SK-N-DZ (cell line): ENCODE data around the genes FAM25A and NUTM2A.

RAMPAGE:
- cytosol, long total RNA = no peak
- nucleus, long total RNA = no peak
Measured at GRCh38 chr10:86163306-86163892, 203.2 kb downstream of the GRID1 start.

DNA sequence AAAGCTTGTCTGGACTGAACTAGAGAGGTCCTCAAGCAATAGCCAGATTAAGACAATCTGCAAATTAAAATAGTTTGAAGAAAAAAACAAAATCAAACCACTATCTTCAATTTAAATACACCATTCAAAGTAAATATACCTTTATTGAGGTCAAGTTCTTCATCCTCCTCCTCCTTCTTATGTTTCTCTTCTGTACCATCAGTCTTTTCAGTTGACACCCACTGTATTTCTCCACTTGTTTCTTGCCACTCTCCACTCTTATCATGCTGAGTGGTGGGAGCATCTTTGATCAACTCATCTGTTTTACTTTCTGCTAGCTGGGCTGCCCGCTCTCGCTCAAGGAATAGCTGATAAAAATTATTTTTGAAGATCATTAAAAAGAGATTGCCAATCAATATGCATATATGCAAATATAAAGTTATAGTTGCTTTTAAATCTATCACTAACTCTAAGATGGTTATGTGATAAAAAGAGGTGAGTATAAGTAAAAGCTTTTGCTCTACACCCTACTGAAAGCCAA, 75.4 kb downstream of the WAPL start:
RAMPAGE:
- cytosol, long total RNA = no peak
- nucleus, long total RNA = no peak

GRCh38 chr10:86499723-86500980, 21.4 kb downstream of the WAPL start:
RAMPAGE:
- cytosol, long total RNA = no peak
- nucleus, long total RNA = no peak

RAMPAGE:
- cytosol, long total RNA = no peak
- nucleus, long total RNA = no peak
Measured at GRCh38 chr10:86661566-86662233, 6.6 kb upstream of the LDB3 start.

DNA sequence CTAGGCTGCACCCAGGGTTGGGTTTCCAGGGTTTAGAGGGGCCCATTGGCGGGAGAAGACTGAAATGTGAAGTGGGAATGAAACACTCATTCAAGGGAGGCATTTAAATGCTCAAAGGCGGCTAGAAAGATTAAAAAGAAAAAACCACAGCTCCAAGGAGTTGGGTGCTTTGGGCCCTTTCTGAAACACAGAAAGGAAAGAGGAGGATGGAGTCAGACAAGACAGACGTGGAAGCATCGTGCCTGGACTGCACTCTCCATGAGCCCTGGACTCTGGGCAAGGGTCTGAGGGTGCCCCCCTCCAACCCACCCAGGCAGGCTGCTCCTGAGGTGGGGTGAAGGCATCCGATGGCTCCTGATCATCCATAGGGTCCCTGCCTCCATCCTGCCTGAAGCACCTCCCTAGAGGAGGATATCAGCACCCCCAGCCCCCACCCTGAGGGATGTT, 6.3 kb downstream of the LDB3 start:
RAMPAGE:
- cytosol, long total RNA = no peak
- nucleus, long total RNA = no peak

DNA sequence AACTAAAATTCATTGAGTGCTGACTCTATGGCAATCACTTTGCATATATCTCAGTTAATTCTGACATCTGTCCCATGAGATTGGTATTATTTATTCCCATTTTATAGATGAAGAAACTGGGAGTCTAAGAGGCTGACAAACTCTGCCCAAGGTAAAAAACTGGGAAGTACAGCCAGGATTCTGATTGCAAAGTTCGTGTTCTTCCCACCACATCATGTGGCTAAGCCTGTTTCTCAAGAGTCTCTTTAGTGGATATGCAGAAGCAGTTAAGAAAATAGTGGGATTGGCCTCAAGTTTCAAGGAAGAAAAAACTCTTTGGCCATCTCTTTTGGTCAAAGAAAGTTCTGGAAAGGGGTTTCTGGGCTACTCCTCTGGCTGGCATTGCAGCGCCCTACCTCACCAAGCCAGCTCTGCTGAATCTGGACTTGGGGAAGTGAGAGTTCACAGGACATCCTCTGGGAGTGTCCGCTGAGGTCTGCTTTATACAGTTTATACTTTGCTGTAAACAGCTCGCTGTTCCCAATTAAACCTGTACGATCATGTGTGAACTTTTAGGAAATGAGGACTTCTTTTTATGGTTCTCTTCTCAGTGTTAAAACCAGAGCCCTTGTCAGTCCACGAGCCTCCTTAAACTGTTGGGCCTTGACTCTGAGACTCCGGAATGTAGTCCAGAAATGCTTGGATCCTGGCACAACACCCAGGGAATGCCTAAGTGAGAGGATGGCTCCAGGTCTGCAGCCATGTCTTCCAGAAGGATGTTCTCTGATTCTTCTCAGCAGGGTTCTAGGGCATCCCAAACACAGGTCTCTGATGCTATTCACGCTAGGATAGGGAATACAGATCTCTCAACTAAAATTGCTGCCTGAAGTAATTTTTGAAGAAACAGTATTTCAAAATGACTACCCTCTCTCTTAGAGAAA, 12.1 kb upstream of the BMPR1A start:
RAMPAGE:
- cytosol, long total RNA = no peak
- nucleus, long total RNA = no peak

DNA sequence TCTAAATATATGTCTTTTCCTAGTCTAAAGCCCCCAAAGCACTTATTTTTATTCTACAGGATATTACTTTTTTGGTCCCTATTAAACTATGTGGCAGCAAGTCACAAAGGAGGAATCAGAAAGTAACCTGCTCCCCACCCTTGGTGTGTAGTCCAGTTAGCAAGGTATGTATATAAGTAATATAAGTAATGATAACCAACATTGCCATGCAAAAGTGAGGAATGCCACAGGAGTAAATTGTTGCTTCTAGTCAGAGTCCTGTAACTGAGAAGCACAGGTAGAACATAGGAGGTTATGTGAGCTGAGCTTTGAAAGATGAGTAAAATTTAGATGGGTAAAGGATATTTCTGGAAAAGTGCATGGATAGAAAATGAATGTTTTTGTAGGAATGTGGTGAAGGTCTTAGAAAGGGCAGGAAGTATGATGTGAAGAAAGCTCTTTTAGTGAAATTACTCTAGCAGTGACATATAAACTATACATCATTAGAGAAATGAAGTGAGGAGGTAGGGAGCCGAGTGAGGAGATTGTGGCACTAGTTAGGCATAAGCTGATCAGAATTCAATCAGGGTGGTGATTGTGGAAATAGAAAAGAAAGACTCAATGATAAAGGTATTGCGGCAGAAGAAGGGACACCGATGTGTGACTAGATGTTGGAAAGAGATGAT, 87.1 kb downstream of the BMPR1A start:
RAMPAGE:
- cytosol, long total RNA = no peak
- nucleus, long total RNA = no peak

GRCh38 chr10:86865841-86866431, 91.5 kb downstream of the MMRN2 start:
RAMPAGE:
- cytosol, long total RNA = no peak
- nucleus, long total RNA = no peak

DNA sequence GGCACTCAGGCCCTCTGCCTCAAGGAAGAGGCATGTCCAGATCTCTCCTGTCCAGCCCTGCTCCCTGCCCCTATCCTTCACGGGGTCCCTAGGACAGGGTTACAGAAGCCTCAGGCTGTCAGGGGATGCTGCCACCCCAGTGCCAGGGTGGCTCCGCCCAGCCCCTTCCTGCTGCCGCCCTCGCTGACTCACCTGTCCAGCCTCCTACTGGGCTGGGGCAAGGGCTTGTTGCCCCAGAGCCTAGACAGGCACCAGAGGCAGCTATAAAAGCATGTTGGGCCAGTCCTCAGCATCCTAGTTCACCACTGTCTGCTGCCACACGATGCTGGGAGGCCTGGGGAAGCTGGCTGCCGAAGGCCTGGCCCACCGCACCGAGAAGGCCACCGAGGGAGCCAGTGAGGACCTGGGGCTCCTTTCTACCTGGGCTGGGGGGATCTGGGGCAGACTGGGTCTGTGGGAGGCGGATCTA, at the start of gene FAM25A:
Gene FAM25A (plus strand): TSS at position 292 of the 469 bp plus-strand sequence.
RAMPAGE:
- cytosol, long total RNA = no peak
- nucleus, long total RNA = no peak

DNA sequence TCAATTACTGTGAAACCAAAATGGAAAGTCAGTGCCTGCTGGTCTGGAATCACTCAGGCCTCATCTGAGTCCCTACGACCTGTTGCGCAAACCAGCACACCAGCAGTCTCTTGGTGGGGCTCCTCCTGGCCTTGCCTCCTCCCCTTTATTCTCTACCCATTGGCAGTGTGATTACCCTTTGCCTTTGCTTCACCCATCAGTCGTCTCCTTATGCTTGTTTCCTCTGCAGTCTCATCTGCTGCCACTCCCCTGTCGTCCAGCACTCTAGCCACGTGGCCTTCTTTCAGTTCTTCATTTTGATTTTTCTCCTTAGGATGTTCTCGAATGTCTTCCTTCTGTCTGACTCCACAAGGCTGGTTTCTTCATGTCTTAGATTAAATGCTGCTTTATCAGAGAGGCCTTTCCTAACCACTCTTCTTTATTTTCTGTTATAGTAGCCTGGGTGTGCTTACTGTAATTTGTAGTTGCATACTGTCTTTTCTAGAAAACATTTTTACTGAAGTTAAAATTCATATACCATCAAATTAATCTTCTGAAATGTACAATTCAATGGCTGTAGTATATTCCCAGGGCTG, 40.7 kb upstream of the NUTM2A start:
RAMPAGE:
- cytosol, long total RNA = no peak
- nucleus, long total RNA = no peak

RAMPAGE:
- cytosol, long total RNA = no peak
- nucleus, long total RNA = no peak
Measured at GRCh38 chr10:87225103-87225736, at the start of gene NUTM2A. TSS of gene NUTM2A (plus strand) at chr10:87225448.

DNA sequence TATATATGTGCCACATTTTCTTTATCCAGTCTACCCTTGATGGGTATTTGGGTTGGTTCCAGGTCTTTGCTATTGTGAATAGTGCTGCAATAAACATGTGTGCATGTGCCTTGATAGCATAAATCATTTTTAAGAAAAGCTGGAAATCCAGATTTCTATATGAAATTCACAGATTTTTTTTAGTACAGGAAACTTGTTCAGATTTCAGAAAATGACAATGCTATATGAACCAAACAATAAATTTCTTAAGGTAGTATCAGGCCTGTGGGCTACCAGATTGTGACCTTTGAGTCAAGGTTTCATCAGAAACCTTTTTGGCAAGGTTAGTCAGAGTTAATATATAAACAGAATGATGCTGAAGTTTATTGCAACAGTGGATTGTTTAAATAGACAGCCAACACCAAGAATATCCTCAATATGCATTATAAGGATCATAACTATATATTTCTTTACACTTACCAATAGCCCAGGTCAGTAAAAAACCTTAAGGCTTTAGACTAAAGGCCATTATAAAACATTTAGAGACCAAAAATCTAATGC, 68.7 kb upstream of the PAPSS2 start:
RAMPAGE:
- cytosol, long total RNA = no peak
- nucleus, long total RNA = no peak

RAMPAGE:
- cytosol, long total RNA = no peak
- nucleus, long total RNA = no peak
Measured at GRCh38 chr10:87598561-87599043, 61.1 kb upstream of the PAPSS2 start.

RAMPAGE:
- cytosol, long total RNA = no peak
- nucleus, long total RNA = no peak
Measured at GRCh38 chr10:87686079-87686697, 26.5 kb downstream of the PAPSS2 start.

RAMPAGE:
- cytosol, long total RNA = no peak
- nucleus, long total RNA = no peak
Measured at GRCh38 chr10:87842135-87842765, 21.1 kb downstream of the KLLN start.

DNA sequence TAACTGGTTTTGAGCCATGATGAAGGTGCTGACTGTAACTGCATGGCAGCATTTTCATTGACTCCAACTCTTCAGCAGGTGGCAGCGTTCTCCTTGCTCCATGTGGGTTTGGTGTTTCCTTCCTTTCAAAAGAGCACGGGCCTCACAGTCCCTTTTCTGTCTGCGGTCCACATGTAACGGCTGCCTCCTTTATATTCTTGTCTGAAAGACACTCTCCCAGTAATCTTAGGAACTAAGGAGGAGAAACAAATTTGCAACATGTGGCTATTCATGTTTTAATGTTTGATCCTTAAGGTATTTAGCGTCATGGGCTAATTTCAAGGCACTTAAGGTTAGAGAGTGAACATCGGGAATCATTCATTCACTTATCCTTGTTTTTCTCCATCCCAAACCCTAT, 12.5 kb downstream of the KLLN start:
RAMPAGE:
- cytosol, long total RNA = no peak
- nucleus, long total RNA = no peak

DNA sequence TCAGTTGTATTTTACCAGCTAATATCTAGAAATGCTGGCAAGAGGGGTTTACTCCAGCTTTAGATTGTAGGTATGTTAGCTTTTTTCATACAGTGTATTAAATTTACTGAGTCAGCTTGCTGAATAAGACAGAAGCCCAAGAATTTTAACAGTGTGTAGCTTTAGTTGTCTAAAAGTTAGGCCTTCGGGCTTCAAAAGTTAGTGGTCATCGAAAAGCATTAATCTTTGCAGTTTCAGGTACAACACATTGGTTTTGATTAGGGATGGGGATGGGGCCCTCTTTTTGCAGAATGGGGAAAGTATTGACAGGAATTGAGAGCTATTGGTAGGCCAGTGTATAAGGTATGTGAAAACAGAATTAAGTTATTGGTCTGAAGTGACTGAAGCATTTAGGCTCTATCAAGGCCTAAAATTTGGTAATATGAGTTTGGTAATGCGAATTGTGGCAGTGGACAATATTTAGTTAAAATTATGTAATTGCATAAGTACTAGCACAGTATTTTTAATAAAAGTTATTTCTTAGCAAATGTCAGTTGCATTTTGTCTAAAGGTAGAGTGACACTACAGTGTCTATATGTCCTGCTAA, 2.2 kb downstream of the PTEN start:
RAMPAGE:
- cytosol, long total RNA = no peak
- nucleus, long total RNA = start-site peak on the plus strand centred at position 278 of the sequence, 531 bp wide, 19 and 11 reads in 2 replicates

DNA sequence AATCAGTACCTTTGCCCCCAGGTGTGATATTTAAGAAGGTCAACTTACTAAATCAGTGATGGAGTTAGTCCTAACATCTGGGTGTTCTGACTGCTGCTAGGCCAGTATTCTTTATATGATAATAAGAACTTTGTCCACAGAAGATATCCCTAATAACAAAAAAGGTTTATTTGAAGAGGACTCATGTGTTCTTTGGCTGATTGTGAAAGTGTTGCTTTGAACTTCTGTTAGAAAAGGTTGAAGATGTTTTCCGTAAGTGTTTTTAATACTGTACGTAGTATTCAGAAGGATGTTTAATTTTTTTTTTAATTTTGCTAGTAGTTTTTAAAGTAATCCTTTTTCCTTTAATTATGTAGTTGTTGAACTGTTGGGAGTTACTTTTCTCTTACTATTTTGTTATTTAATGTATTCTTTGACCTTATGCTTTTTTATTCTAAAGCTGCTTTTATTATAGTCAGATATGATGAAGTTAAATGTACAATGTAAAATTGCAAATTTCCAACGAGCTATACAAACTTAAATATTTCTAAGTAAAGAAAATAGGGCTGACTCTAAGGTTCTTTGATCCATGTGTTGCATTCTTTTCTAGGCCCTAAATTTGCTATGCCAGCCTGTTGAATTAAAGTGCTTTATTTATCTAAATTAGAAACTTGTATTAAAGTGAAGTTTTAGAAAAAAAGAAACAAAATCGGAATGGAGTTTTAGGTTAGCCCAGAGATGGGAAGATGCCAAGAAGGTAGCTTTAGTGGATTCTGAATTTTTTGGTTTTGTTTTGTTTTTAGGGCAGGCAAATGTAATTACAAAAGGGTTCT, 10.5 kb downstream of the PTEN start:
RAMPAGE:
- cytosol, long total RNA = no peak
- nucleus, long total RNA = no peak

RAMPAGE:
- cytosol, long total RNA = no peak
- nucleus, long total RNA = no peak
Measured at GRCh38 chr10:87887668-87888495, 24.5 kb downstream of the PTEN start.

DNA sequence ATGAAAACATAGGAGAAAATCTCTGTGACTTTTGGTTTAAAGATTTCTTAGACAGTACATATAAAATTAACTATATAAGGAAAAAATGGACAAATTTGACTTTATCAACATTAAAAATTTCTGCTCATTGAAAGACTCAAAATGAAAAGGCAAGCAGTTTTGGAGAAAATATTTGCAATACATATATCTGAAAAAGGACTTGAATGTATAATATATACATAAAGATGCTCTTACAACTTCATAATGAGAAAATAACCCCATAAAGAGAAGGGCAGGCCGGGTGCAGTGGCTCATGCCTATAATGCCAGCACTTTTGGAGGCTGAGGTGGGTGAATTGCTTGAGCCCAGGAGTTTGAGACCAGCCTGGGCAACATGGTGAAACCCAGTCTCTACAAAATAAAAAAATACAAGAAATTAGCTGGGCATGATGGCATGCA, 56.8 kb downstream of the PTEN start:
RAMPAGE:
- cytosol, long total RNA = no peak
- nucleus, long total RNA = no peak